ENCODE data around the genes GRIA4, MSANTD4 and SLC35F2.

GRCh38 chr11:102216815-102217186, 100.5 kb upstream of the BIRC3 start:
- PRO-cap, result no peak

DNA sequence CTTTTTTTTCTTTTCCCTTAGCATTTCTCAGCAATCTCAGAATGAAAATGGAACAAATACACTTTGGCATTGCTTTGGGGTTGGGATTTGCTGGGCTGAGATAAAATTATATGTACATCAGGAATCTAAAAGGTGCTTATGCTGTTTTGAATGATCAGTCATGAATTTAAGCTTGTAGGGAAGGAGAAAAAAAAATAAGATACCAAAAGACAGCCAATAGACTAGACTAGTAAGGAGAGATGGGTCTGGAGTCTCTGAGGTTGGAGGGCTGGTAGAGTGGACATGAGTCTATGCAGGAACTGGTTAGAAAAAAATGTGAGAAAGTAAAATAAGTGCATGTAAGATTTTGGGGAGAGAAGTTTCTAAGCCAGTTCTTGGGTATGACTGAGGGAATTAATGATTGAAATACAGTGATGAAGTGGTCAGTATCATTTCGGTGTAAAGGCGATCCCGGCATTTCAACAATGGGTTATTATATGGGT, 96.8 kb upstream of the BIRC3 start:
- PRO-cap, result no peak

GRCh38 chr11:102360434-102361381, 13.7 kb downstream of the BIRC2 start:
- PRO-cap, result no peak

DNA sequence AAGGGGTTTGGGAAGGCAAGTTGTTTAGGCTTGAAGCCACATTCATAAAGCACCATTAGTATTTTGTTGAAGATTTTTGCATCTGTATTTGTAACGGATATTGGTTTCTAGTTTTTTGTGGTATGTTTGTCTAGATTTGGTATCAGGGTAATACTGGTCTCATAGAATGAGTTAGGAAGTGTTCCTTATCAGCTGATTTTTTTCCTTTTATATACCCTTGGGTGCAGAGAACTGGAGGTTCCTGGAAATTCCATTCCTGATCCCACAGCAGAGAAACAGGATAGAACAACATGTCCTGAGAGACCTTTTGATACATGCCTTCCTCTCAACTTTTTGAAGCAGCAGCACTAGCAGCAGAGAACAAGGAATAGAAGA, 36.8 kb downstream of the BIRC2 start:
- PRO-cap, result no peak

- PRO-cap, result no peak
Observed at GRCh38 chr11:102407597-102408054, 44.9 kb downstream of the TMEM123 start.

- PRO-cap, result no peak
Observed at GRCh38 chr11:102475838-102476515, 23.4 kb upstream of the TMEM123 start.

DNA sequence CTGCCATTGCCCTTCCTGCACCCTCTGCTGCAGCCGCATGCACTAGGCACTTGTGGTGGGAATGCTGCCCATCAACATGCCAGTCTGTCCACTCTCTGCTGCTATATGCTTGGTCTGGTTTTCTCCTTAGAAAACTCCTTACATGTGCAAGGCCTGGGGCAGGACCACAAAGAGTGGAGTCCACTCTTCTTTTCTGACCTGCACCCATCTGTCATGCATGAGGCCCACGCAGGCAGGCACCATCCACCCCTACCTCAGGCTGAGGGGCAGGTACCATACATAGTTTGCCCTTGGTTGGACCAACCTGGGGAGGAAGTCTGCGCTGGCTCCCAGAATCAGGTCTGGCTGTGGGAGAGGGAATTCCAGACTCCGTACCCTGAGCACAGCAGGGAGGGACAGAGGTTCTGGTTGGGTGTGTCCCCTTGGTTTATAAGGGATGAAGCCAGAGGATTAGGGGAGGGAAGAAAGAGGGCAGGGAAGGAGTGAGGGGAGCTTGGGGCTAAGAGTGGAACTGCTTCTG, 9.4 kb downstream of the MMP20 start:
- PRO-cap, result no peak

GRCh38 chr11:102640676-102641422, 15.7 kb upstream of the MMP20 start:
- PRO-cap, result no peak

GRCh38 chr11:102746739-102747719, 22.3 kb upstream of the MMP8 start:
- PRO-cap, result bidirectional peak, plus-strand start at chr11:102747003, minus-strand start at chr11:102746901; unidirectional peak, minus-strand start at chr11:102747427

- PRO-cap, result no peak
Observed at GRCh38 chr11:102920290-102920565, 35.3 kb downstream of the MMP13 start.

DNA sequence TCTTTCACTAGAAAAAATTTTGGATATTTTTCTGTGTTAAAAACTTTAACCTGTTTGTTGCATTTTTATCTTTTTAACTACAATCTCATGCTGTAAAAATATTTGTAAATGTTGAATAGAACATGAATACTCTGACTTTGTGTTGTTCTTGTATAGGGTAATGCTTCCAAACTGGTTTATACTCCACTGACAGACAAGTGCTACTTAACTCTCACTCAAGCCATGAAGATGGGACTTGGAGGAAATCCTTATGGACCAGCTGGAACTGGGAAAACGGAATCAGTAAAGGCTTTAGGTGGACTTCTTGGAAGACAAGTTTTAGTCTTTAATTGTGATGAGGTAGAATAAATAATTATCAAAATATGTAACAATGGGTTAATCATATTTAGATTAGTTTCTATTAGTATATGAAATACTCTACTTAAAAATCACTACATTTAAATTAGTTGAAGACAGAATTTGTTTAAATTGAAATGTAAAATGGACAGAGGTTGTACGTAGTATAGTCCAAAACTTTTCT, 60.8 kb downstream of the DYNC2H1 start:
- PRO-cap, result no peak

DNA sequence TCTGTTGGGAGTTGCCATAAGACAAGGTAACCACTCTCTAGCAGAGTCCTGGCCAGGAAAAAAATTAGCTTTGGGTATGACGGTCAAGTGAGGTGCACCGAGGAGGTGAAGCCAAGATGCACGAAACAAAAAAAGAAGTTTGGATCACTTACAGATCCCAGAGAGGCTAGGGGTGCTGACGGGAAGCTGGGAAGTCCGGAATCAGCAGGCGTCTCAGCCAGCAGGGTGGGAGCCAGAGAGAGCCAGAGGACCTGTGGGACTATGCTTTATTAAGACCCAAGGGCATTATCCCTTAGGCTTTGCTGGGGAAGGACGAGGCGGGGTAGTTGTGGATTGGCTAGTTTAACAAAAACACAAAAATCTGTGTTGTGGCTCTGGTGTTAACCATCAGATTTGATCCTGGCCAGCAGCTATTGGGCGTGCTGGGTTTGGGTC, 427.0 kb downstream of the DYNC2H1 start:
- PRO-cap, result no peak

DNA sequence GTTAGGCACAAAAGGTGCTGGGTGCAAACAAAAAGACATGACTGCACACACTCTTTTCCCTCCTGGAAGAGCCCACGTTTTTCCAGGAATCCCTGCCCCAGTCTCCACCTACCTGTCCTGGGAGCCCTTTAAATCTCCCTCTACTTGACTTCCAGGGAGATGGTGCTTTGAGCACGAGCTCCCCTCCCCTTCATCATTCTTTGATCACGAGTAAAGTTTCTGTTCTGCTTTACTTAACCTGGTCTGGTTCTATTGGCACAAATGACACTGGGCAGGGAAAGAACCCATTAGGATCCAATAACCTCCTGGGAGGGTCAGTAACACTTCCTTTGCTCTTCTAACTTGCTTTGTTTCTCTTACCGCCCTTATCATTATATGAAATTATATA, 137.5 kb upstream of the DDI1 start:
- PRO-cap, result no peak

DNA sequence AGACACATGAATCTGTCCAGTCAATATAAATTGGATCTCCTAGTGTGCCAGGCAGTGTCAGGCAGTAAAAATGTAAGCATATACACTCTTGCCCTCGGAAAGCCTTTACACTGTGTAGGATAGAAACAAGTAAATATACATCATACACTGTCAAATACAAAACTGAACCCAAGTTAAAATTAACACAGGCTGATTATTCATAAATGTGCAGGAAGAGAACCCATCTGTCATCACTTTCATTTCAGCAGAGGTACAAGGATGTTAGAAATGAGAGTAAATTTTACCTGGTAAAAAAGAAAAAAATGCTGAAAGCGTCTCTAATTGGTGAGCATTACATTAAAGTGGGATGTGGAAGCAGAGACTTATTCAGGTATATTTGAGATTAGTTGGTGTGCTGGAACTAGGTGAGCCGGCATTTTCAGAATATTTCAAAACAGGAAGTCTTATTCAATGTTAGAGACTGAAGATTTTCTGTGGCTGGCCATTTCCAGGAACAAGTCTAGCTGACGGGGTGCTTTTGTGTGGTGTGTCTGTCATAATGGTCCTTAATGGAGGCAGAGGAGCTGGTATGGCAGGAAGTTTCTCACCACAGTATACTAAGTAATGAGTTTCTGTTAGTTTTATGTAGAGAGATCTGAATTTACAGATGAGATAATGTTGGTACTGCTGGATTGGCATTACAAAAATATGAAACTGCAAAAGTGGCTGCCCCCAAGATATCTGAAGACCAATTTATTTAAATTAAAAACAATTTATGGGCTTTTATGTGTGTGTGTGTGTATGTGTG, 262.7 kb downstream of the CASP4 start:
- PRO-cap, result no peak

- PRO-cap, result no peak
Observed at GRCh38 chr11:104970573-104970903, 2.2 kb upstream of the CASP4 start.

- PRO-cap, result no peak
Observed at GRCh38 chr11:105100087-105100704, 39.4 kb downstream of the CARD18 start.

GRCh38 chr11:105609805-105610885, at the start of gene GRIA4:
Gene GRIA4, plus strand, starts transcription at chr11:105610073.
- PRO-cap, result bidirectional peak, plus-strand start at chr11:105610738, minus-strand start at chr11:105610583

- PRO-cap, result bidirectional peak, plus-strand start at chr11:106022577, minus-strand start at chr11:106022196
Observed at GRCh38 chr11:106021608-106022901, at the start of gene MSANTD4. Gene MSANTD4, minus strand, starts transcription at chr11:106022240.

DNA sequence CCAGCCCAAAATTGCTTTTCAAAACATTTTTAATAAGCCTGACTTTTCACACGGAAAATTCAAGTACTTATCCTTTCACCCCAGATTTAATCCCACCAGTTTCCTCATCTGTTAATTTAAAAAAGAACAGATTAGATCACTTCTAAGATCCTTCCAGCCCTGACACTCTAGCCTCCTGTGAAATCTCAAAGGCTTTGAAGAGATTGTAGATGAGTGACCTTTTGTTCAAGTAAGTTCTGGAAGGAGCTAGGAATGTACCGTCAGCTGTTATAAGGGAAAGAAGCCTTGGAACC, 35.6 kb upstream of the SLN start:
- PRO-cap, result no peak

GRCh38 chr11:107858087-107859105, at the start of gene SLC35F2:
Gene SLC35F2, minus strand, starts transcription at chr11:107858787.
- PRO-cap, result bidirectional peak, plus-strand start at chr11:107858940, minus-strand start at chr11:107858787